Measurements from ENCODE around the genes MEF2D, BCAN, SPTA1 and IFI16.

GRCh38 chr1:156500228-156500855 lies at the start of gene MEF2D:
Gene MEF2D, minus strand, starts transcription at chr1:156500775.
- PRO-cap, 3 experiments = peak in 3 of 3 experiments; most common minus-strand start chr1:156500740 (in 2)
- RAMPAGE, long total RNA, 4 experiments = no peak in any of the 4 experiments
- RRBS = 1% methylated on average over 31 of the region's 49 CpGs

DNA sequence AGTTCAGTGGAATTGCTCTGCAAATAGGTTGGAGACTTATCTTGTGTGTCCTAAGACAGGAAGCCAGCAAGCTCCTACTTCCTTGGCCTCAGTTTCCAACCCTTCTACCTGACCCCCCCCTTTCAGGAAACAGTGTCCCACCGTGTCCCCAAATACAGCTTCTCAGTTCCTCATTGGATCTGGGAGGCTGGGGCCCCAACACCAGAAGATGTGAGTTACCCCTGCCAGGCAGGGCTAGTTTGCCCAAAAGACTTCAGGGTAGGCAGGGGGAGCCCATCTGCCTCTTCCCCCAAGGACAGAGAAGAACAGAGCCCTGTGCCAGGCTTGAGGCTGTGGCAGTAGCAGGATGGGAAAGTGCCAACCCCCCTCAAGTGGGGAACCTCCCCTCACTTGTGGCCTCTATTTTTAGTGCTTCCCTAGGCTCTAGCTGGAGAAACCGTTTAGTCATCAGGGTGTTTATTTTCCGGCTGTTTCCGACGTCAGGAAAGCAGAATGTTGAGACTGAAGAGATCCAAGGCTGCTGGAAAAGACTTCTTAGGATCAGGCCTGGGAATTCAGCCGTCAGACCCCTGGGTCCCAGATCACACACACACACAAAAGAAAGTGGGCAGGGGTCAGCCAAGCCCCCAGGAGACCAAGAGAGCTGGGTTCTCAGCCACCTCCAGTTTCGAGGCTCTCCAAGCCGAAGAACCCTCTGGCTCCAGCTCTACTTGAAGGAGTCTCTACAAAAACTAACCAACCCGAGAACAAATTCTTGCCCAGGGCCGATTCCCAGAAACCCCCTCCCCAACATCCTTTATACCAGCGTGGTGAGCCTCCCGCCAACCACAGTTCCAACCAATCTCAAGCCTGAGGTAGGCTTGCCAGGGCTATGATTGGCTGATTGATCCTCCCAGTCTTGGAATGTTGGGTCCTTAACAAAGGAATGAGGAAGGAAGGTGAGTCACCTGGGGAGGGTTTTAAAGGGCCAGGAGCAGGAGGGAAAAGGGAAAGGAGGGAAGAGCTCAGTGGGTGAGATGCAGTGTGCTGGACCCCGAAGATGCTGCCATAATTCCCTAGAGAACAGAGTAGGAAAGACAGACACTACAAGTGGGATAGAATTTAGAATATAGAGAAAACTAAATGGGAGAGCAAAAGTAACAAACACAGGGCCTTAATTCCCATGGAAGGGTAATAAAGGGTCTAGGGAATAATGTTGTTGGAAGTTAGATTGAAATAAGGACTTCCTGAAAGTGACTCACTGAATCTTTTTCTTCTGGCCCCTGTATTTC lies 2.5 kb upstream of the MEF2D start:
- PRO-cap, 3 experiments = peak in 3 of 3 experiments; most common plus-strand start position 490 of the sequence (in 3); most common minus-strand start position 356 of the sequence (in 3)
- RAMPAGE, long total RNA, 4 experiments = start-site peak on the plus strand in 1 of 4 experiments, centred at position 459 of the sequence, 22 reads per replicate
- RRBS = no CpG with 5 or more reads among the region's 13 CpGs

GRCh38 chr1:156571109-156572036 lies 992 bp downstream of the IQGAP3 start:
- PRO-cap, 3 experiments = no peak in any of the 3 experiments
- RAMPAGE, long total RNA, 4 experiments = no peak in any of the 4 experiments
- RRBS = no CpG with 5 or more reads among the region's 4 CpGs

DNA sequence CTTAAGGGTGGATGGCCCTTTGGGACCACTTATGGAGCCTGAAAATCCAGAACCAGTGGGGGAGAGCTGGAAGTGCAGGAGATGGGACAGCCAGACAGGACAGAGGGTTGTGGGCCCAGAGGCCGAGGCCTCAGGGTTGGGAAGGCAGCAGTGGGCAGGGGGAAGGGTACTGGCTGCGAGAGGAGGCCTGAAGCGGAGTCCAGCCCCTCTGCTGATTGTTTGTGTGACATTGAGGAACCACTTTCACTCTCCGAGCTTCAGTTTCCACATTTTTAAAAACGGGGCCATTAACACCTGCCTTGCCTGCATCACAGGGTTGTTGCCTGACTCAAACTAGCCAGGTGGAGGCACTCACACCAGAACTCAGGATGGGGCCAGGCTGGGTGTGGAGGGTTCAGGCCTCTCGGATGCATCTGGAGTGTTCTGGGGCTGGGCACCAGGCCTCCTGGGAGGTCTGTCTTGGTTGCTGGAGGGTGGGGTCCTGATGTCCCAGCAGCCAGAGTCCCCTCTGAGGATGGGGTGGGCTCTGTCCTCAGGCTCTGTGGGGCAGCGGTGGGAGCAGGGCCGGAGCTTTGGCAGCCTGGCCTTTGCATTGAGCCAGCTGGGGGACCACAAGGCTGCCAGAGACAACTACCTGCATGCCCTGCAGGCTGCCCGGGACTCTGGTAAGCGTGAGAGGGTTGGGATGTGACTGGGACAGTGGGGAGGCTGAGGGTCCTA lies 3.1 kb downstream of the TTC24 start:
- PRO-cap, 3 experiments = no peak in any of the 3 experiments
- RAMPAGE, long total RNA, 4 experiments = no peak in any of the 4 experiments
- RRBS = 58% methylated on average over 2 of the region's 10 CpGs

- PRO-cap, 3 experiments = peak in 1 of 3 experiments; most common plus-strand start chr1:156641918 (in 1); most common minus-strand start chr1:156641830 (in 1)
- RAMPAGE, long total RNA, 4 experiments = start-site peak on the plus strand in 1 of 4 experiments, at chr1:156642067-156642169 at its widest, 72 reads per replicate
- RRBS = 1% methylated on average over 20 of the region's 47 CpGs
Measured at GRCh38 chr1:156641622-156642257, at the start of gene BCAN. Gene BCAN, plus strand, starts transcription at chr1:156642117.

- PRO-cap, 3 experiments = no peak in any of the 3 experiments
- RAMPAGE, long total RNA, 4 experiments = no peak in any of the 4 experiments
- RRBS = 3% methylated on average over 11 of the region's 48 CpGs
Measured at GRCh38 chr1:156657252-156658325, 15.7 kb downstream of the BCAN start.

- PRO-cap, 3 experiments = no peak in any of the 3 experiments
- RAMPAGE, long total RNA, 4 experiments = no peak in any of the 4 experiments
- RRBS = no CpG with 5 or more reads among the region's 8 CpGs
Measured at GRCh38 chr1:156795677-156796384, 20.8 kb downstream of the SH2D2A start.

GRCh38 chr1:156800046-156800600 lies 16.5 kb downstream of the SH2D2A start:
- PRO-cap, 3 experiments = no peak in any of the 3 experiments
- RAMPAGE, long total RNA, 4 experiments = no peak in any of the 4 experiments
- RRBS = no CpG with 5 or more reads among the region's 7 CpGs

GRCh38 chr1:156815787-156816583 lies 663 bp downstream of the SH2D2A start:
- PRO-cap, 3 experiments = no peak in any of the 3 experiments
- RAMPAGE, long total RNA, 4 experiments = no peak in any of the 4 experiments
- RRBS = no CpG with 5 or more reads among the region's 15 CpGs

DNA sequence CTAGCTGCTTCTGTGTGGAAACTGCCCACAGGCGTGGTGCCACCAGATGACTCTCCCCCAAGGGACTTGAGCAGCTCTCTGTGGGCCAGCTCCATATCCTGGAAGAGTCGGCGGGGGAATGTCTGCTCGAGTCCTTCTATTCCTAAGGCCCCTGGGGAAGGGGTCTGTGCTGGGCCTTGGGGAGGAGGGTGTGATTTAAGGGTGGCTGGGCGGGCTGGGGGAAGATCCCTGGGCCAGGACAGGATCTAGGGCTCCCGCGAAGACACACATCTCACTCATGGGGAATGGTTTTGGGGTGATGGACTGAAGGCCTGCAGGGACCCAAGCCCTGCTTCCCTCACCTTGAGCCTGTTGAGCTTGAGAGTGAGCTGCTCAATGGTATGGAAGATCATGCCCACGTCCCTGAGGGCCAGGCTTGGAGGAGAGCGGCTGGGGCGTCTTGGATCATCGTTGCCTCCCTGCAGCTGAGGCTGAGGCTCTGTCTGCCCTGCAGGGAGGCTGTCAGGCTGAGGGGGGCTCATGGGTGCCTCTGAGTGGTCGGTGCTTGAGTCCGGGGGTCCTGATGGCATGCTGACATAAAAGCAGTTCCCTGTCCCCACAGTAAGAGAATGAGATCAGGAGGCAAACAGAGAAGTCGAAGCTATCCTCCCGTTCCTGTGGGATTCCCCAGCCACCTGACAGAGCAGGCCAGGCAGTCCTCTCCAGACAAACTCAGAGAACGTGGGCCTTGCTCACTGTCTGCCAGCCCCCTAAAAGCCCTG lies 16.7 kb downstream of the LRRC71 start:
- PRO-cap, 3 experiments = no peak in any of the 3 experiments
- RAMPAGE, long total RNA, 4 experiments = no peak in any of the 4 experiments
- RRBS = no CpG with 5 or more reads among the region's 16 CpGs

DNA sequence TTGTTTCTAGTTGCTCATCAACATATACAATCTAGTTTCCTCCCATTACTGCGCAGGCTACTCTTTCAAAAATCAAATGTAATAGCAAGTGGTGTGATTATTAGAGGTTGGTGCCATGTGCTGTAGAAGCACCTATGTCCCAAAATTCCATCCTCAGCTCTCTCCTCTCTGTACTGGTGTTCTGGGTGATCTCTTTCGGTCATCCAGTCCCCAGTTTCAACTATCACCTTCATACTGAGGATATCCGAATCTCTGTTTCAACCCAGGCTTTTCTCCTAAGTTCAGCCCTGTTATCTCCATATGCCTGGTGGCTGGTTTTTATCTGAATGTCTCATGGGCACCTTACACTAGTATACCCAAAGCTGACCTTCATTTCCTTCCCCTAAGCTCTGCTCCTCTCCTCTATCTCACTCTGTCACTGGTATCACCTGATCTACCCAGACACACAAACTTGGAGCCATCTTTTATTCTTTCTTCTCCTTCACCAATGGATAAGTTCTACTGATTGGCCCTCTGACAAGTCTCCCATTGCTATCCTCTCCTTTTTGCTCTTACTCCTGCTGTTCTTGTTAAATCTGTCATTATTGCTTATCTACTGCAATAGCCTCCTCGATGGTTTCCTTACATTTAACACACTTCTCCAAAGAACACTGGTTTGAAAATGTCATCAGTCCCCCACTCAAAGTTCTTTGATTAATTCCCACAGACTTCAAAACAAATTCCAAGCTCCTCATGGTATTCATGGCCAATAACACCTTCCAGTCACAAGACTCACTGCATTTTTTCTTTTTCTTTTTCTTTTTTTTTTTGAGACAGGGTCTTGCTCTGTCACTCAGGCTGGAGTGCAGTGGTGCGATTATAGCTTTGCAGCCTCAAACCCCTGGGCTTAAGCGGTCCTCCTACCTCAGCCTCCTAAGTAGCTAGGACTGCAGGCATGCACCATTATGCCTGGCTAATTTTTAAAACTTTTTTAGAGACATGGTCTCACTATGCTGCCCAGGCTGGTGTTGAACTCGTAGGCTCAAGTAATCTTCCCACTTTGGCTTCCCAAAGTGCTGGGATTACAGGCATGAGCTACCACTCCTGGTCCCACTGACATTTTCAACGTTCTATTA lies 53.2 kb downstream of the LRRC71 start:
- PRO-cap, 3 experiments = no peak in any of the 3 experiments
- RAMPAGE, long total RNA, 4 experiments = no peak in any of the 4 experiments
- RRBS = no CpG with 5 or more reads among the region's 8 CpGs

- PRO-cap, 3 experiments = no peak in any of the 3 experiments
- RAMPAGE, long total RNA, 4 experiments = no peak in any of the 4 experiments
- RRBS = no CpG with 5 or more reads among the region's 13 CpGs
Measured at GRCh38 chr1:157274654-157275990, 136.9 kb upstream of the ETV3 start.

GRCh38 chr1:157439240-157439730 lies 113.0 kb downstream of the FCRL5 start:
- PRO-cap, 3 experiments = no peak in any of the 3 experiments
- RAMPAGE, long total RNA, 4 experiments = no peak in any of the 4 experiments
- RRBS = no CpG with 5 or more reads among the region's 3 CpGs

GRCh38 chr1:157774095-157774542 lies 2.8 kb downstream of the FCRL2 start:
- PRO-cap, 3 experiments = no peak in any of the 3 experiments
- RAMPAGE, long total RNA, 4 experiments = no peak in any of the 4 experiments

- PRO-cap, 3 experiments = no peak in any of the 3 experiments
- RAMPAGE, long total RNA, 4 experiments = no peak in any of the 4 experiments
- RRBS = no CpG with 5 or more reads among the region's 5 CpGs
Measured at GRCh38 chr1:158098295-158098779, 29.8 kb downstream of the SMIM42 start.

- PRO-cap, 3 experiments = no peak in any of the 3 experiments
- RAMPAGE, long total RNA, 4 experiments = start-site peak on the minus strand in 1 of 4 experiments, at chr1:158203877-158203911 at its widest, 13 reads per replicate
- RRBS = no CpG with 5 or more reads among the region's 4 CpGs
Measured at GRCh38 chr1:158203799-158204176, 23.1 kb downstream of the CD1D start.

DNA sequence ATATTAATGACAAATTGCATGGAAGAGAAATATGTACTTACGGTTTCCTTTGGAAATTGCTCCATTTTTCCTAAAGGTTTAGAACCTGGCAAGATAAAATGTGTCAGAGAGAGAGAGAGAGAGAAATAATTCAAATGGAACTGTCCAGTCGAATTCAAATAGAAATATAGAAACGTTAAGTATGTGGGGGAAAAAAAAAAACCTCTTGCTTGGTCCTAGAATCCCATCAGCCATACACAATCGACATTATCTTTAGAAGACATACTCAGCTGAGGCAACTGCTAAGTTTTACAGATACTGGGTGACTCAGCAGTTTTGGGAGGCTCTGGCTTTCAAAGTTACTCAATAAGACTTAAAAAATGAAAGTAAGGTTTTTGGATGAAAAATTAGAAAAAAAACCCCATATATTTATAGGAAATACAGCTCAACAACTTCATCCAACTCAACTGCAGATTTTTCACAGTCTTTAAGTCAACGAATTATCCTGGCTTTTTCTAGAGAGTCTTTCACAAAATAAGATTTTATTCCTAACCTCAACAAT lies at the start of gene SPTA1:
Gene SPTA1 (minus strand): TSS at position 263 of the 541 bp plus-strand sequence.
- PRO-cap, 3 experiments = no peak in any of the 3 experiments
- RAMPAGE, long total RNA, 4 experiments = no peak in any of the 4 experiments
- RRBS = no CpG with 5 or more reads among the region's 5 CpGs

GRCh38 chr1:159009644-159010875 lies at the start of gene IFI16:
Gene IFI16, plus strand, starts transcription at chr1:159009907.
- PRO-cap, 3 experiments = peak in 3 of 3 experiments; most common plus-strand start chr1:159010010 (in 3); most common minus-strand start chr1:159009831 (in 3)
- RAMPAGE, long total RNA, 4 experiments = start-site peak on the plus strand in 3 of 4 experiments, at chr1:159009877-159010144 at its widest, 50 to 397 reads per replicate
- RRBS = no CpG with 5 or more reads among the region's 11 CpGs

- PRO-cap, 3 experiments = no peak in any of the 3 experiments
- RAMPAGE, long total RNA, 4 experiments = no peak in any of the 4 experiments
- RRBS = no CpG with 5 or more reads among the region's 4 CpGs
Measured at GRCh38 chr1:159557128-159557578, 21.3 kb upstream of the OR10J5 start.

GRCh38 chr1:159595347-159595698 lies 7.7 kb downstream of the APCS start:
- PRO-cap, 3 experiments = no peak in any of the 3 experiments
- RAMPAGE, long total RNA, 4 experiments = no peak in any of the 4 experiments
- RRBS = no CpG with 5 or more reads among the region's 3 CpGs